ENCODE measurements around a stretch of chr12.

DNA sequence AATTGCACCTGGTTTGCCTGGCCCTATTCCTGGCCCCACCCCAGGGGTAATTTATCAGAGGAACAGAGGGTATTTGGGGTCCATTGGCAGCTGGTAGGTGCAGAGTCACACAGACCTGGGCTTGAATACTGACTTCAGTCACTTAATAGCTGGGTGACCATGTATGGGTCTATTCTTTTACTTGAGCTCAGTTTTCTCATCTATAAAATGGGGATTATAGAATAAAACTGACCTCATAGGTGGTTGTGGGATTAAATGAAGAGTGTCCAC, 107.4 kb upstream of the MED13L start:
- PRO-cap = no peak

DNA sequence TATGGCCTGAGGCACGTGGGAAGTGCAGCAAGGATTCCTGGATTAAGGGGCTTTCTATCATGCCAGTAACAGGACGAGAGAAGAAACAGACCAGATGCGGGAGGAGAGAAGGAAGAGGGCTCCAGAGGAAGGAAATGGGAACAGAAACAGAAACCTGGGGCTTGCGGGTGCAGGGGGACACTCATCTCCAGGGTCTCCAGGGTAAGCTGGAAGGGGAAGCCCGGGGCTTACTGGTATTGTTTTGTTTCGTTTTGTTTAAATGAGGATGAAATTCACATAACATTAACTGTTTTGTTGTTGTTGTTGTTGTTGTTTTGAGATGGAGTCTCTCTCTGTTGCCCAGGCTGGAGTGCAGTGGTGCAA, 133.5 kb upstream of the MED13L start:
- PRO-cap = no peak

DNA sequence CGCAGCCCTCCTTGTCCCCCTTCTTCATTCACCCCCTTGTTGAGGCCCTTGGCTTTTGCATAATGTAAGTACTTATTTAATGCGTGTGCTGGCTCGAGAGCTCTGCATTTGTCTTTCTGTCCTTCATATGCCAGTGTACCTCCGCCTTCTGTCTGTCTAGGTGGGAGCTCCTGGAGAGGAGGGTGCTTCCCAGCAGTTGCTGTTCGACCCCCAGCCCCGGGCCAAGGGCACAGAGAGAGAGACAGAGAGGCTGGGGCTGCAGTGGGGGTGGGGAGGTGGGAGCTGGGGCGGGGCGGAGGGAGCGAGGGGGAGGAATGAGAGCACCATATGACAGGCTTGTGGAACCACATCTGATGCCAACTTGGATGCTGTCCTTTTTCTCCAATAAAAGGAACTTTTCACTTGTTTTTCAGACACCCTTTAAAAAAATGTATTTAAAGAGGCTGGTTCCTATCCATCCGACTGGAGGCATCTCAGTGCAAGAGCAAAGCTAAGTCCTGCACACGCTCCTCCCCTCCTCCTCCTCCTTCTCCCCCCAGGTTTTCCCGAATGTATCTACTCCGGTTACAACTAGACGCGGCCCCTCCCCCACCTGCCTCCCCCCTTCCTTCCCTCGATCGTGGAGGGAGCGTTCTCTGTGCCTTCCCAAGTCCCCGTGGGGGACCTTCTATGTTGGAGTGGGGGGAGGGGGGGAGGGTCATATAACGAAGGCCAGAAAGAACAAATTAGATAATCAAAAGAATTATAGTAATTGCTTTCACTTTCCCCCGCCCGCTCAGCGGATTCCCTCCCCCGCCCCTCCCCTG, 25.4 kb upstream of the MAP1LC3B2 start:
- PRO-cap = bidirectional peak, plus-strand start at position 326 of the sequence, minus-strand start at position 219 of the sequence

GRCh38 chr12:116539139-116539658, 20.0 kb upstream of the MAP1LC3B2 start:
- PRO-cap = no peak

DNA sequence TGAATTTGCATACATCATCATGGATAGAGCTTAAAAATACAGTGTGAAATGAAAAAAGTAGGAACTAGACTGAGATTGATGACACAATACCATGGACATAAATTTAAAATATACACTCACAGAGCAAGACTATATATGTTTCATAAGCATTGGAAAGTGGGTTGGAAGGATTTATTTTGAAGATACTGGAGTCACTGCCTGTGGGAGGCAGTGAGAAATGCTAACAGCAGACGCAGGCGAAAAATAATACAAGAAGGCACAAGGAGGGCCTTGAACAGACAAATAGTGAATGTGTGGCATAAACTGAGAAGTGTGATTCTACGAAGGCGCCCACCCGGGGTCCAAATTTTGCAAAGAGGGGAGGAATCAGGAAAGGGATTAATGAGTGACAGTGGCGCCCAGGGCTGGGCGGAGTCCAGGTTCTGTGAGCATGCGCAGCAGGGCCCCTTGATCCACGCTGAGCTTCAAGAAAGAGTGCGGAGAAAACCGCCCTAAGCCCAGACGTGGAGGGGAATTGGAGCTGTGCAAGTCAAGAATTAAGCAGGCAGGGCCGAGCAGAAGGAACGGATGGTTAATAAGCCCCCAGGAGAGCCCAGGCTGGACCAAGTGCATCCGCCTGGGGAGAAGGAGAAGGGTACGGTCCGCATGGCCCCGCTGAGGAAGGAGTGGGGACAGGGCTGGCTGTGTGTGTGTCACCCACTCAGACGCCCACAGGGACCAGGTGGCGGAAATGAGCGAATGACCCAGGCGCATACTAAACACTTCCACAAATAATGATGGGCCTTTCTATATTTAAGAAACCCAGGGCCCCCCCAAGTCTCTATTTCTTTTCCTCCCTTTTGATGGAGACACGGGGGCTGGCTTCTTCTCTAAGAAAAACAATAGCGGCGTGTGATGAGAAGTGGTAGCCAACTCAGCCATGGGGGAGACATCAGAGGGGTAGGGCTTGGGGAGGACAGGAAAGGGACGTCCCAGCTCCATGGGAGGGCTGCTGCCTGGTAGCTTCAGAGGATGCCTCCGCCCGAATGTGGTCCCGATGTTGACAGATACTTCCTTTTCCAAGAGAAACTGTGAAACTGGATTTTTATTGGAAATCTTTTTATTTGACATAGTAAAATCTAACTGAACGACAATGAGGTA, 6.6 kb upstream of the MAP1LC3B2 start:
- PRO-cap = no peak

- PRO-cap = no peak
These were observed 76.4 kb downstream of the MAP1LC3B2 start for GRCh38 chr12:116635476-116636130.

GRCh38 chr12:116662463-116663404, 75.1 kb downstream of the SPRING1 start:
- PRO-cap = no peak

DNA sequence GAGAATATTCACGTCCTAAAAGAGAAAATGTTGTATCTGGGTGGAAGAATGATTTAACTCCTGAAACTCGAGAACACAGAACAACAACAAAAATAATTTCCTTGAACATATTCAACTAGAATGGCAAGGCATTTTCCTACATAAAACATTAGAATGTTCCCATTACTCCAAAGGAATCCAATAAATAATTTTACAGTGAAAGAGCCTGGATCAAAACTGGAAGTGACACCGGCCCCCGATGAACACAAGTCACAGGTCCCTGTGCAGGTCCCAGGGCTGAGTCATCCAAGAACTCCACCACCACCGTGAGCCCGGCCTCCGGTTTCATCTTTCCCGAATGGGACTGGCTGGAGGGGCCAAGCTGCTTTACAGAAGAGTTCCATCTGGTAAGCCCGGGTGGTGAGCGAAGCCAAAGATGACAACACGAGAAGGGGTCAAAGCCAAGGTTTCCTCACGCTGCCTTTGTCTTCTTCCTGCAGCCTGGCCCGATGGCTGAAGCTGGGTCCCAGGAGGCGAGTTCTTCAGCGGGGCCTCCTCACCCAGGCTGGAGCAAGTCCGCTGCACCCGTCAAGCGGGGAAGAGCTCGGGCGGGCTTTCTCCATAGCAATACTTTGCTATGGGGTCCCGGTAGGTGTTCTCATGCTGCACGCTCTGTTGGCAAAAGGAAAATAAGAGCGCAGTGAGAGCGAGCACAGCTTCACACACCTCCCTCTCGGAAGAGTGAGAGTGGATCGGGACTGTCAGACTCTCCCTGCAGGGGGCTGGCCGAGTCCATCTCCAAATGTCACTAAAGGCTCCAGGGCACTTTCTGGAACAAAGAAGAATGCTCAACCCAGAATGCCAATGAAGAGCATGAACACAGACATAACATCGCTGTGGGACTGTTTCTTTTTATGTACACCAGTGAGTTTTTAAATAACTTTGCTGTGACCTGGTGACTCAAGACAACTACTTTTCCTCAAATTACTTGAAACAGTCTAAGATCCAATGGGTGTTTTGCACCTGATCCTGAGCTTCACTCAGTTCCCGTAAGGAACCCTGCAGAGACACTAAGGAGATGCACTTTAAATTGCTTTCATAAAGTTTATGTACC, 20.3 kb downstream of the SPRING1 start:
- PRO-cap = no peak

- PRO-cap = no peak
These were observed 85.0 kb downstream of the TESC start for GRCh38 chr12:117014040-117014832.

DNA sequence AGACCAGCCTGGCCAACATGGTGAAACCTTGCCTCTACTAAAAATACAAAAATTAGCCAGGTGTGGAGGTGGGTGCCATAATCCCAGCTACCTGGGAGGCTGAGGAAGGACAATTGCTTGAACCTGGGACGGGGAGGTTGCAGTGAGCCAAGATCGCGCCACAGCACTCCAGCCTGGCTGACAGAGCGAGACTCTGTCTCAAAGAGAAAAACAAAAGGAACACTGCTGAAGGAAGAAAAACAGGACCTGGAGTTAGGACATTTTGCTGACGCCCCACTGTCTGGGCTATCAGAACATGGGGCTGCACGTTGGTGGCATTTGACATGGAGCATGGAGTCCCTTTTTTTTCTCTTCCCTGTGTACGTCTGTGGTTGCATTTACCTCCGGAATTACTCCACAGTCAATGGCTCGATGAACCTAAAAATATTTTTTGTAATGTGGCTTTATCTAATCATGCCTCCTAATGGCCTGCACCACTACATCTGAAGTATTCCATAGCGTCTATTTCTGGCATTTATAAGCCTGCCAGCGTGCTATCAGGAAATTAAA, 30.8 kb downstream of the TESC start:
- PRO-cap = no peak

DNA sequence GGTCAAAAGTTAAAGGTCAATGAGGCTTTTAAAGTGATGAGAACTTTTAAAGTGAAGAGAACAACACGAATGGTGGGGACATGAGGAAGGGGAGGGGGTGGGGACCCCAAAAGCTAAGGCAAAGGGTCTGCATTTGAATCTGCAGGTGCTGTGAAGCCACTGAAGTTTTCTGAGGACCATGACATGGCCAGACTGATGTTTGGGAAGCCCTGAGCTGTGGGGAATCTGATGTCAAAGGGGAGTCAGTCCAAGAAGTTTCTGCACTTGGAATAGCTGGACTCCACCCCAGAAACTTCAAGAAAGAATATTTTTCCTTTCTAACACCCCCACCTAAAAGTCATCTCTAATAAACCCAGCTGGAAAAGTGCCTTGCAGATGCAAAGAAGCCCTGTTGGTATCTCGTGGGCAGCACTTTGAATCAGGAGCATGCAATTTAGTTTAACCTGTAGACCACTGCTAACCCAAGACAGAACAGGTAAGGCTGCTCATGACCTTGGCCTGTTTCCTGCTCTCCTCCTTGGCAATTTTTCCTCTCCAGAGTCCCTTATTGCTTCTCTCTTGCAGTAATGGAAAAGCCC, 200.8 kb upstream of the NOS1 start:
- PRO-cap = no peak

DNA sequence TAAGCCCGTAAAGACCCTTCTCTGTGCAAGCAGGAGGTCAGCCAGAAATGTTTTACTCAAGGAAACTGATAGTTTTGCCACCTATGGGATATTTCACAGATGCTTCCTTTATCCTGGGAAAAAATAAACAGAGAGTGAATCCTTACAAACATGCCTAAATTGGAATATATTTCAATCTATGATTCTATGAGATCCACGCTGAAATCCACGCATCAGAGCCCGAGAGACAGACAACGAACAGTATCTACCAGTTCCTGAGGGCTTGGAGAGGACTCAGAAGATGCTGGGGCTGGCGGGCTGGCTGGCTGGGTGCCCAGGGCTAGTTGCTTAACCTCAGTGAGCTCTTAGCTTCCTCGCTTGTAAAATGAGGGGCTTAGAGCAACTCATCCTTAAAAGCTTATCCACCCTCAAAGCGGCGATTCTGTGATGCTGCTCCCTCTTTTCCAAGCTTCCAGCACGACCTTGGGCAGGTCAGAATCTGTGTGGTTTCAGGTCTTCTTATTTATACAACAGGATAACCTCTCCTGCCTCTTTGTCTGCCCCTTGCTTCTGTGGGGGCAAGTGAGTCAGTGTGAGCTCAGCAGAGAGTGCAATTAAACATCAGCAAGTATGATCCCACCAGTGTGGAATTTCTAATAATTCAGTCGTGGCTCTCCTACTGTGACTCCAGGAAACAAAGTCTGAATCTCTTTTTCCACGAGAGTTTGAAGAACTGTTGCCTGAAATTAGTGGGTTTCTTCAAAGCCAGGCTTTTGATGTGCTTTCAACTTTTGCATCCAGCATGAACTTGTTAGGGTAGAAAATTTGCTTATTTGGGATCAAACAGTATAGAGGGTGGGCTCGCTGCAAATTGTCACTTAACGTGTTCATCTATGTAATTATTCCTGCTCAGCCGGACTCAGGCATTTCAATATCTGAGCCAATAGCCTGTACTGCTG, 281.8 kb downstream of the KSR2 start:
- PRO-cap = no peak

DNA sequence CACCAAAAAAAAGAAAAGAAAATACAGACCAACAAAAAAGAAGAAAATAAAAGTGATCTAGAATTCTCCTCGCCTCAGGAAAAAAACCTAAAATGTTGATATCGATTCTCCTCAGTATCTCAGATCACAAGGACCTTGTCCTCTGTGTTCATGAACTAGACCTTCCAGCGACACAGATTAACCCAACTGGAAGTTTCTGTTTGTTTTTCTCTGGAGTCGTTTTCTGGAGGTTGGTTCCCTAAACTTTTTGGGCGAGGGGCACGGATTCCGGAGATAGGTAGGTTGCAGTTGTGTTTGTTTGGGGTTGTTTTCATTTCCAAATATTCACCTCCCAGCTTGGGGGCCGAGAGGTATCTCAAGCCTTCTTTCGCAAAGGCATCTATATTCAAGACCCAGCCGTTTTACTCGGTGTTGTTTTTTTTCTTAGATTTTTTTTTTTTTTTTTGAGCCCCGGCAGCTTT, 513 bp upstream of the RFC5 start:
- PRO-cap = no peak

GRCh38 chr12:118024997-118025511, 8.6 kb downstream of the RFC5 start:
- PRO-cap = unidirectional peak, minus-strand start at chr12:118025164

- PRO-cap = no peak
These were observed 17.1 kb downstream of the RFC5 start for GRCh38 chr12:118033453-118034108.

- PRO-cap = no peak
These were observed 7.6 kb upstream of the WSB2 start for GRCh38 chr12:118068384-118069189.

- PRO-cap = no peak
These were observed 53.0 kb downstream of the PEBP1 start for GRCh38 chr12:118188861-118189340.

DNA sequence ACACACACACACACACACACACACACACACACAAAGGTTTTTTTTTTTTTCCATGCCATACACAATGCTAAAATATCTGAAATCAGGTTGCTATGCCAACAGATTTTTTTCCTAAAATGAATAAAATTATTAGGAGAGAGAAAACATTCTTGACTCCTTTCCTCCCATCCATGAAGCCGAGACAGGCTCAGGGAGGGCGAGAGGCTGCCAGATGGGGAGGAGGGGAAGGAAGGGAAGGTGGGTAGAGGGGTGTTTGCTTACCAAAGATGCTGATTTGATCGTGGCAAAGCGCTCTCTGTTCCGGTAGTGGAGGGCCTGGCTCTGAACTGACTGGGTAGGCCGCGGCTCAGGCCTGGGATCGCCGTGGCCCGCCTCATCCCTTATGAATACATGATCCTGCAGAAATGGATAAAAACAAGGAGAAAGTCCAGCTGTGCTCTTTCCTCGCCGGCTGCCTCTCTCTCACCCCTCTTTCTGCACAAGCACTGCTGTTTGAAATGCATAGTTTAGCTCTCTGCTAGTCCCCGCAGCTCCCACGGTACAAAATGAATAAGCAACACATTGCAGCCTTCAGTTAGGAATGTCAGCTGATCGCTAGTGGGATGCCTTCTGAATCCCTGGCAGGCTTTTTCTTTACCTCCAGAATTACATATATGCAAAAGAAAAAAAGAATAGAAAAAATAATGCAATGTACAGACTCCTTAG, 53.8 kb downstream of the PEBP1 start:
- PRO-cap = no peak

DNA sequence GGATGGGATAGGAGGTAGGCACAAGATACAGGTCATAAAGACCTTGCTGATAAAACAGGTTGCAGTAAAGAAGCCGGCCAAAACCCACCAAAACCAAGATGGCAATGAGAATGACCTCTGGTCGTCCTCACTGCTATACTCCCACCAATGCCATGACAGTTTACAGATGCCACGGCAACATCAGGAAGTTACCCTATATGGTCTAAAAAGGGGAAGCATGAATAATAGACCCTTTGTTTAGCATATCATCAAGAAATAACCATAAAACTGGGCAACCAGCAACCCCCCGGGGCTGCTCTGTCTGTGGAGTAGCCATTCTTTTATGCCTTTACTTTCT, 64.7 kb downstream of the TAOK3 start:
- PRO-cap = no peak

- PRO-cap = no peak
These were observed 13.7 kb downstream of the SUDS3 start for GRCh38 chr12:118389757-118390736.

Measured in left colon (tissue), 1 donor.